Cardiac septum (tissue), 1 donor: ENCODE results near the genes MFAP2 and ARHGEF10L.

DNA sequence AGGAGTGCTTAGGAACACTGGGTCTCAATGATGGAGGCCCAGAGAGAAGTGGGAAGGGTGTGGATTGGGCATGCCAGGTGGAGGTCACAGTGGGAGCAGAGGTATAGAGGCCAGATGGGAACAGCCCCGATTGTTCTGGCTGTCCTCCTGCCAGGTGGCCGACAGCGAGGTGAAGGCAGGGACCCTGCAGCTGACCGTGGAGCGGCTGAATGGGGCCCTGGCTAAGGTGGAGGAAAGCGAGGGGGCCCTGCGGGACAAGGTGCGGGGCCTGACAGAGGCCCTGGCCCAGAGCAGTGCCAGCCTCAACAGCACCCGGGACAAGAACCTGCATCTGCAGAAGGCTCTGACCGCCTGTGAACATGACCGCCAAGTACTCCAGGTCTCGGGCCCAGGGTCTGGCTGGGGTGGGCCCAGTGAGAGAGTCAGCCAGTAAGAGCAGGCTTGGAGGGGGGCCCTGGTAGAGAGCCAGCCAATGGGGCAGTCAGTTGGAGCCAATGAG is 11.4 kb downstream of the MFAP2 start:
- PRO-cap = no peak

- PRO-cap = unidirectional peak, minus-strand start at chr1:16980230; unidirectional peak, minus-strand start at chr1:16980612; unidirectional peak, minus-strand start at chr1:16980654
Measured at GRCh38 chr1:16979787-16980990, at the start of gene MFAP2. MFAP2 (minus strand) TSS chr1:16980620.

GRCh38 chr1:16985907-16987053 is 5.9 kb upstream of the MFAP2 start:
- PRO-cap = no peak

DNA sequence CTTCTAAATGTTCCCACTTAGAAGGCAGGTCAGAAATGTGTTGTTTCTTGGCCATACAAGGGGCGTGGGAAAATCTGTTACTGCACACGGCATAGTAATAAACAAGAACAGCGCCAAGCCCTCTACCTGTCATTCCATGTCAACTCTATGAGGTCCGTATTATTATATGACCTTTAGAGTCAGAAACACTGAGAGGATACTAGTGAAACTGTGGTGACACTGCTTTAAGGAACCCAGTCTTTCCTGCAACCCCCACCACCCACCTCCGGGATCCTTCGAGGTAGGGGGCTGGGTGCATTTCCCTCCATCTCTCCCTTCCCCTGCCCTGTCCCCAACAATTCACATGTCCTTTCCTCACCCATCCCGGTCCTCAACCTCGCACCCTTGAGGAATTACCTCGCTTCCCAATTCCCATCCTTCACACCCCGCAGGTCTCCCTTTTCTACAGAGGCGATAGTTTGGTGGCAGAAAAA is 664 bp downstream of the SDHB start:
- PRO-cap = no peak

DNA sequence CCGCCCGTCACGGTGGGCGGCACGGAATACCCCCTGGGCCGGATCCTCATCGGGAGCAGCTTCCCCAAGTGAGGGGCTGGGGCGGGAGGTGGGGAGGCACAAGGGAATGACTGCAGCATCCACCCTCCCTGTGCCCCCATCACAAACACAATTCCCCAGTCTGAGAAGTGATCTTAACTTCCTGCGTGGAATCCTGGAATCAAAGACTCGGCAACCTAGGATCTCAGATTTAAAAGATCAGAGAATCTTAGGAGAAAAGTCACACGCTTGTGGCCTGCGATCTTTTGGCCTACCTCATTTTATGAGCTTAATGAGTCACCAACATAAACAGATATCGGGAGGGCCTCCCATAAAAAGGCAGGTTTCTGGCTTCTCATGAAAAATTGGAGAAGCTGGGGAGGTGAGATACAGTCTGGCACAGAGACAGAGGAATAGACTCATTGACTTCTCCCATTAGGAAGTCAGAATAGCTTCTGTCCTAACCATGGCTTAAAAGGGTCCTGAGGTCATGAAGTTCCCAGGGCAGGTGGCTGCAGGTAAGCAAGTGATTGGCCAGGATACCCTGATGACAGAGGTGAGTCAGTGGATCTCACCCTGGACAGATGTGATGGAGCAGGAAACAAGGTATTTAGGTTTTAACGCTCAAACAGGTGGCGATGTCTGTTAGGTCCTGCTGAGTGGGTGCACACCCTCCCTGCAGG is 15.8 kb upstream of the PADI3 start:
- PRO-cap = no peak

DNA sequence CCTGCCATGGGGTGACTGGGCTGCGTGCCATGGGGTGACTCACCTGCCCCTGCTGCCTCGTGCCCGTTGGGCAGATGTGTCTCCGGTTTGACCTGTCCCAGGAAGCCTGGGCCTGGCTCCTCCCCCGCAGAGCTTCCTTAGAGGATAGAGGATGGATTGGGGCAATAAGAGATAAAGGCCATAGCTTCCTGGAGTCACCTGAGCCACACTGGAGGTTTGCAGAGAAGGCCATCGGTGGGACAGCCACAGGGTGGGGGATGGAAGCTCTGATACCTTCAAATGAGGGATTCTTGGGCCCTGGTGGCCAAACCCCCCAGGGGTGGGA is 1.8 kb downstream of the PADI3 start:
- PRO-cap = no peak

DNA sequence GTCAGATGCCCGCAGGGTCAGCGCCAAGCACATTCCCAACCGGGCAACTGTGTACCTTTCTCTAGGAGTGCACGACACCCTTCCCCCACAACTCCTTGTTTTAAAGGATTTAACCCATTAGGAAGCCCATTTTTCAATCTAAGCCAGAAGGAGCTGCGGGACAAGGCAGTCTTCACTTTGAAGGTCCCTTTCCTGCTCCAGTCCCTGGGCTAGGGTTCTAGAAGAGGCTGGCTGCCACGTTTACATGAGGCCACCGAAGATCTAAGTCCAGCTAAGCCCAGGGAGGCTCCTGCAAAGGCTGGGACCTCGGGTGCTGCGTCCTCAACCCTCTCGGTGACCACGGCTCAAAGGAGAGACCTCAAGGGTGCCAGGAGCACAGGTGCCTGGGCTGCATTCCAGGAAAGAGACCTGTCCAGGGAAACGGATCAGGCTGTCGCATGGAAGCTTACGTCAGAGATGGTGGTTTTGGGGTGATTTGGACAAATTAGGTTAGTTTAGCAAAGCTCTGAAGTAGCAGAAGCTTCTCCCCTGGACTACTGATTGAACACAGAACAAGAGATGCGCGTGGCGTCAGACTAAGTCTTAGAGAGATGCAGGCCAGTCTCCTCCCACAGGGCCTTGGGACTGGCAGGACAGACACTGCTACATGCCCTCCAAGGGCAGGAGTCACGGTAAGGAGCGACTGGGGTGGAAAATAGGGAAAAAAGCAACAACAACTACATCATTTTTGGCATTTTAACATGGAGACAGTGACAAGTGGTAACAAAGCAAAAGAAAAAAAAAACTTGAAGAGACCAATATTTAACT is 32.3 kb downstream of the RCC2 start:
- PRO-cap = no peak

- PRO-cap = no peak
Measured at GRCh38 chr1:17410964-17411219, 28.6 kb downstream of the RCC2 start.

- PRO-cap = unidirectional peak, minus-strand start at chr1:17419863
Measured at GRCh38 chr1:17419534-17420021, 19.9 kb downstream of the RCC2 start.

DNA sequence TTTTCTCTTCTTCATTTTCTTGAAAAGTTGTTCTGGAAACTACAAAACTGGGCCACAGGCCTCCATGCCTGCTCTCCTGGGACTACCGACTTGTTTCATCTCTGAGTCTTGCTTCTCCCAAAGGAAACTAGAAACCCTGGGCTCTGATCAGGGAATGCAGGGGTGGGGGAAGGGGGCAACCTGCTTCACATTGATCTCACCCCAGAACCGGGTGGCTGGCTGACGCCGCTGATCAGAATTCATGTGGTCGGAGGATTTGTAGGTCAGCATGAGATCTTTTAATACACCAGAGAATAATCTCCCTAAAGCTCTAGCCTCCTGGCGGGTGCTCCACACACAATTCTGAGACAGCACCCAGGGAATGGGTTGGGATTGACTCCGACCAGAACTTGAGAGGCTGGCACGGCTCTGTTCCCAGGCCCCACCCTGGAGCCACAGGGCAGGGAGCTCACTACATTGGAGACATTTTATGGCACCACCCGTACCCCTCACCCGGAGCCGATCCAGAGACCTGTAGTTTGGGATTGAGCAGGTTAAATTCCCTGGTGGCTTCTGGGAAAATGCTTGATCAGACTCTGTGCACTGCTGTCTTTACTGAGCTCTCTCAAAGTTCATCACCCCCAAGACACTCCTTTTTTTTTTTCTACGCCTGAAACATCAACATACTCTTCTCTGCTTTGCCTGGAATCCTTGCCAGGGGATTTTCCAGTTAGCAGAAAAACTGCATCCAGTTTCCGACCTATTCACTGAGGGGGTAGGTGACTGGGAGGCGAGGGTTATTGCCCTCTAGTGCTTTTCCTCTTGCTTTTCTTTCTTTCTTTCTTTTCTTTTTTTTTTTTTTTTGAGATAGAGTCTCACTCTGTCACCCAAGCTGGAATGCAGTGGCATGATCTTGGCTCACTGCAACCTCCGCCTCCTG is 12.2 kb upstream of the ARHGEF10L start:
- PRO-cap = no peak

DNA sequence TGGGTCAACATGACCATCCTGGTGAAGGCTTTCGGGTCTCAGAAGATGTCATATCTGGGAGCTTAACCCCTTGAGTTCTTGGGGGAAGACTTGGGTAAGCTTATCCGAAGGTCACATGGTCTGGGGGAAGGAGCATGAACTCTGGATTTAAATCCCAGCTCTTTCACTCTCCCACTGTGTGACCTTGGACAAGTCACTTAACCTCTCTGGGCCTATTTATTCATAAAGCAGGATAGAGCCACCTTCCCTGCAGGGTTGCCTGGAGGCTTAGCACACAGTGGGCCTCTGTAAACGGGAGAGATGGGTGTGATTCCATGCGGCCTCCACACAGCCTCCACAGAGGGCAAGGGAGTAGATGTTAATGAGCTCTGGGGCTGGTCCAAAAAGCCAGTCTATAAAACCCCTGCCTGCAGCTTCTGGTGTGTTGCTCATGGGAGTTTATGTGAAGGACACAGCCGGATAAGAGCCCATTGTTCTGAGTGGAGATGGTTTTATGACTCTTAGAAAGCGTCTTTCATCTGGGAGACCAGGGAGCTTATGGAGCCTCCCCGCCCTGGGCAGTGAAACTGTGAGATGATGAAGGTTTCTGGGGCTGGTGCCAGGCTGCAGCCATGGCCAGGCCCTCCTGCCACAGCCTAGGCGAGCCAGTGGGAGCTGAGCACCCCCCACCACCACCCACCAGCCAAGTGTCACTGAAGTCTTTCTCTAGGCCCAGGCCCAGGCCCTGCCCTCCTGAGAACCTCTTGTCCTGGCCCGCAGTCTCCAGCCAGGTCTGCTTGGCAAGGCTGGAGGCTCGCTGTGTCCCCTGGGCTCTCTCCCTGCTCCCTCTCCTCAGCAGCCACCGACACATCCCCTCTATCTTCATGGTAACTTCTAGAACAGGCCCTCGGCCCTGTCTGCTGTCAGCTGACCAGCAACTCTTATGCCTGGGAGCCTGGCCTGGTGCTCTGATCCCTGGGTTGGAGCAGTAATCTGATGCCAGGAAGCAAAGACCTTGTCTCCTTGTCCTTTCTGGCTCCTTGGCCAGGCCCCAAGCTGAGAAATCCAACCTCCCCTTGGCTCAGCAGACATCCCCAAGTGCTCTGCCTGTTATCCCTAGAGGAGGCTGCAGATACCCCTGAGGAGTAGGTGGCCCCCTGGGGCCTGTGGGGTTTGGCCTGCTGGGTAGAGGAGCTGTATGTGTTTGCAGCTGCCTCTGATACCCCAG is 7.8 kb upstream of the ARHGEF10L start:
- PRO-cap = bidirectional peak, plus-strand start at position 967 of the sequence, minus-strand start at position 829 of the sequence

DNA sequence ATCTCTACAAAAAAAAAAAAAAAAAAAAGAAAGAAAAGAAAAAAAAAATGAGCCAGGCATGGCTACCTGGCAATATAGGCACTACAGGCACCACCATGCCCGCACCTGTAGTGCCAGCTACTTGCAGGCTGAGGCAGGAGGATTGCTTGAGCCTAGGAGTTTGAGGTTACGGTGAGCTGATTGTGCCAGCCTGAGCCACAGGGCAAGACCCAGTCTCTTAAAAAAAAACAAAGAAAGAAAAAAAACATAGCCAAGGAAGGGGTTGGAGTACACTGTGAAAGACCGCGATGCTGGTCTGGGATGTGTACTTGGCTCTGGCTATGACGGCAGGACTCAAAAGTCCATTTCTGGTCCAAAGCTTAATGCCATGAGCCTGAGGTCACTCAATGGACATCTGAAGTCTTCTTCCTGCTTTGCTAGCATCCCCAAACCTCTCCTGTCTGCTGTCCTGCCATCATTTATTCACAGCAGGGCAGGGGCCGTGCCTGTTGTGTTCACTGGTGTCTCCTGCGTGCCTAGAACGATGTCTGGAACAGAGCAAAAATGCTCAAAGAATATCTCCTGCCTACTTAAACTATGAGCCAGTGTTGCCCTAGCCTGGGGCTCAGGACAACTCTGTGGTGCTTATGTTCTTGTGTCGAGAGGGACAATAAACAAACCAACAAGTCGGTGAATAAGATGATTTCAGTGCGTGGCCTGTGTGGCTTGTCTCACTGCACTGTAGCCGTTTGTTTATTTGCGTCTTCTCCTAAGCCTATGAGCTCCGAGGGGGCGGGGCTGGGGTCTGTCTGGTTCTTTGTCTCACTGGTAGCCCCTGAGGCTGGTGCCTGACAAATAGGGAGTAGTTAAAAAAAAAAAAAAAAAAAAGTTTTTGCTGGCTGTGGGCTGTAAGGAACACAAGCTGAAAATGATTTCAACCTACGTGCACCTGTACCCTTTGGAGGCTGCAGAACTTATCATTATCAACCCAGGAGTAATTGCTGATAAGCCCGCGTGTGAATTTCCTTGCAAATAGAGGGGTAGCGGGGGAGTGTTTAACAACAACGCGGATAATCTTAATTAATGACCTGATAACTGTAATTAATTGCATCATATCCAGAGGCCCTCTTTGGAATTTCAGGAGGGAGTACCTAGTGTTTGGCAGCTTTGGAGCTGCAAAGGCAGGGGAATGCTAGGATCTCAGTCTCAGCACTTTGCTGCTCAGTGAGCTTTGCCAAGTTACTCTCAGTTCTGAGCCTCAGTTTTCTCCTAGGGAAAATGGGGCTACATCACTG is 1.2 kb upstream of the ARHGEF10L start:
- PRO-cap = unidirectional peak, minus-strand start at position 722 of the sequence

GRCh38 chr1:17539486-17540309 is at the start of gene ARHGEF10L:
ARHGEF10L (plus strand) TSS chr1:17539698.
- PRO-cap = unidirectional peak, plus-strand start at chr1:17539672; unidirectional peak, plus-strand start at chr1:17539692; unidirectional peak, plus-strand start at chr1:17539703; unidirectional peak, plus-strand start at chr1:17539754

DNA sequence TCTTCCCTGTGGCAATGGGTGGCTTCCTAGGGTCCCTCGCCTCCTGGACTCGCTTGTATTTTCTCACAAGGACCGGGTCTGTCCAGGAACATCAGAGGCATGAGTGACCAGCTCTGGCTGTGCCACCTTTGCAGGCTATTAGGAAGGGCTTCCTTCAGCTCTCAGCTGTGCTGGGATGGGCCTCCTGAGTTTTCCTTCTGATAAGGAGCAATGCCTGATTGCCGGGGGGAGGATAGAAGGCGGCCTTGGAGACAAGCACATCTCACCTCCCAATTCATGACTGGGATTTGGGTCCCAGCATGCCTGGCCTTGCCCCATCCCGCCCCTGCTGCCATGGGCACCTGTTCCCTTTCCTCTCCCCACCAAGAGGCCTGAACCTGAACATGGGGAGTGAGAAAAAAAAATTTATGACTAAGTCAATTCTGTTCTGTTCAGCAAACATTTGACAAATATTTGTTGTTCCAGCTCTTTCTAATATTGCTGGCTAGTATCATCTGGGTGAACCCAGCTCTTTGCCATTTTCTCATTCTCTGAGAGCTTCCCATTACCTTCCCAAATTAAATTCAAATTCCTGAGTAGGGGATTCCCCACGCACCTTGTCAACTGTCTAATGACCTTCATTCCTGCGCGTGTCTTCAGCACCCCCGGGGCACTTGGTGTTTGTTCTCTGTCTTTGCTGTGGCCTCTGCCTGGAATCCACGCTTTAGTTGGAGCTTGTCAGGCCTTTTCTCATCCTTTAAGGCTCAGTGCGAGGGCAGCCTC is 42.6 kb downstream of the ARHGEF10L start:
- PRO-cap = no peak

DNA sequence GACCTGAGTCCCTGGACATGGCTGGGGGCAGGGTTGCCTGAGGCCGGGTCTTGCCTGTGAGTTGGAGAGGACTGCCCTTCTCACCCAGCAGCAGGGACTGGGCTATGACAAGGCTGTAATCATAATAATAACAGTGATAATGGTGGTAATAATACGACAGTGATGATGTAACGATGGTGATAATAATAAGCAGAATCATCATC is 43.6 kb downstream of the ARHGEF10L start:
- PRO-cap = no peak

DNA sequence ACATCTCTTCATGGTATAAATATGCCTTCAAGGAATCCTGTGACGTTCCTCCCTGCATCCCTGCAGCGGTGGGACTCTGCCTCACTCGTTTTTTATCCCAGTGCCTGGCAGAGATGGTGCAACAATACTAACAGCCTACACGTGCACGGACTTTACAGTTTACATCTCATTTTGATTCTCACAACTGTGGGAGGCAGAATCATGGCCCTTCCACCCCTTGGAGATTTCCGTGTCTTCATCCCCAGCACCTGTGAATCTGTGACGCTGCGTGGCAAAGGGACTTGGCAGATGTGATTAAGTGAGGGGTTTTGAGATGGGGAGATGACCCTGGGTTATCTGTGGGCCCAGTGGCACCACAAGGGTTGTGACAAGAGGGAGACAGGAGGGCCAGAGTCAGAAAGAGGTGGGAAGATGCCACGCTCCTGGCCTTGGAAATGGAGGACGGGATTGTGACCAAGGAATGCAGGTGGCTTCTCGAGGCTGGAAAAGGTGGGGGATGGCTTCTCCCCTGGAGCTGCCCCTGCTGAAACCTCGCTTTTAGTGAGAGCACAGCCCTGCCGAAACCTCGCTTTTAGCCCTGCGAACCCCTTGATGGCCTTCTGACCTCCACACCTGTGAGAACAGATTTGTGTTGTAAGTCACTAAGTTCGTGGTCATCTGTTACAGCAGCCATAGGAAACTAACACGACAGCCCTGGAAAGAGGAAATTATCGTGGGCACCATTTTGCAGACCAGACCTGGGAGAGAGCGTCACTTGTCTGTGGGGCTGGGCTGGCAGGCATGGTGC is 53.8 kb downstream of the ARHGEF10L start:
- PRO-cap = no peak

- PRO-cap = no peak
Measured at GRCh38 chr1:17597613-17598338, 58.3 kb downstream of the ARHGEF10L start.

GRCh38 chr1:17605562-17606300 is 66.2 kb downstream of the ARHGEF10L start:
- PRO-cap = no peak

DNA sequence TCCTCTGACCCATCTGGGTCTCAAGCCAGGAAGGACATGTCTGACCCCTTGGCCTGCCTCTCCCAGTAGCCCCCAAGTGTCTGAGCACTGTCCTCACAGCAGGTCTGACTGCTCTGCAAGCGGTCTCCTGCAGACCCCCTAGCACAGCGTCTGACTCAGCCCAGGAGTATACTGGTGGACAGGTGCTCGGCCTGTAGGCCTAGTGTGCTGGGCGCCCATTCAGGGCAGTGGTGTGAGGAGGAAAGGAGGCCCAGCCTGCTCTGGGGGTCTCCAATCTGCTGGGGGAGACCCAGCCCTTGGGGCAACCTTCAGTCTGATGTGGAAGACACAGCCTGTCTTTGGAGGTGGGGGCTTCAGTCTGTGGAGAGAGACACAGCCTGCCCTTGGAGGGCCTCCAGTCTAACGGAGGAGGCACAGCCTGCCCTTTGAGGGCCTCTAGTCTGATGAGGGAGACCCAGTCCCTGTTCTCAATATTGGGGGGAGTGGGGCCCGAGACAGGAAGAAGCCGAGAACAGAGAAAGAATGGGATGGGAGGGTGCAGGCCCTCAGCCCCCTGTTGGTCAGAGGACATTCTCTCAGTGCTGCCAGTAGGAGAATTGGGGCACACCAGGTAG is 88.1 kb upstream of the ACTL8 start:
- PRO-cap = no peak

GRCh38 chr1:18109608-18110849 is 2.4 kb downstream of the IGSF21 start:
- PRO-cap = unidirectional peak, minus-strand start at chr1:18110333